Left lobe of liver (tissue), 1 donor: ENCODE results near the gene ADH6.

- PRO-cap, result unidirectional peak, minus-strand start at chr4:99123915
These were observed 20.4 kb downstream of the ADH4 start for GRCh38 chr4:99123686-99124199.

DNA sequence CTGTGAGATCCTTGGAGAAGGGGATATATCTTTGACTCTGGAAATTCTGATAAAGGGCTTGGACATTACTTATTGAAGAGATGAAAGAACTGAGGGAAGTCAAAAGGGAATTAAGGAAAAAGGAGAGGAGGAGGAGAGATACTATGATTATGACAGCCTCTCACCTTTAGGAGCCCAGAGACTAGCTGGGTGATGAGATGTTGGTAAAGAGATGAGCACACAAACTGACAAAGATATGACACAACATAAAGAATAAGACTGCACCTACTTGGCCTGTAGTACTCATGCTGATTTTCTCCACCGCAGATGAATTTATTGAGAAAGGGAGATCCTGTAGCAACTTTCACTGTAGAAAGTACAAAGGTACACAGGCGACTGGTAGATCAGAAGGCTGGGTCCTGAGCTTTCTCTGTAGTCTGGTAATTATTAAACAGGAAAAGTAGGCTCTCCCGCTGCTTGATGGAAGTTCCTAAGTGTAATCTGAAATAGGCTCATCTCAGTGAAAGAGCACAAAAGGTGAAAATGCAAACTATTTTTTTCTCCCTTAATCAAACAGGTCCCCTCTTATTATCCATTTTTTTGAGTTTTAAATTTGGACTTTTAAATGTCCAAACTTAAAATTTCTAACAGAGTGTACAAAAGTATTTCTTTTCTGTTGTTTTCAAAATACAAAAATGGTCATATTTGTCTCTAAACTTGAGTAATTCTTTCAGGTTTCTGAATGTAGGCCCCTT, at the start of gene ADH6:
Gene ADH6 (minus strand): TSS at position 380 of the 734 bp plus-strand sequence.
- PRO-cap, result bidirectional peak, plus-strand start at position 499 of the sequence, minus-strand start at position 377 of the sequence

- PRO-cap, result no peak
These were observed 10.5 kb downstream of the ADH1B start for GRCh38 chr4:99310570-99311232.

DNA sequence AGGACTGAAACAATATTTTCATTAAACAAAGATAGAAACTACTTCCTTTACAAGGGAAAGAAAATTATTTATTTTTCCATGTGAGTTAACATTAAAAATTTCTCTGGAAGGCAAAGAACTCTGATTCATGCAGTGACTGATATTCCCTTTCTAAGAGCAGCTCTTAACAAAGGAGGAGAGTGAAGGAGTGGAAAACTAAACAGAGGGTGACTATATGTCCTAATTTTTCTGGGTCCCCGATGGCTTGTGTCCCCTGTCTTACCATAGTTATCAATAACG, 40.1 kb downstream of the ADH7 start:
- PRO-cap, result no peak

DNA sequence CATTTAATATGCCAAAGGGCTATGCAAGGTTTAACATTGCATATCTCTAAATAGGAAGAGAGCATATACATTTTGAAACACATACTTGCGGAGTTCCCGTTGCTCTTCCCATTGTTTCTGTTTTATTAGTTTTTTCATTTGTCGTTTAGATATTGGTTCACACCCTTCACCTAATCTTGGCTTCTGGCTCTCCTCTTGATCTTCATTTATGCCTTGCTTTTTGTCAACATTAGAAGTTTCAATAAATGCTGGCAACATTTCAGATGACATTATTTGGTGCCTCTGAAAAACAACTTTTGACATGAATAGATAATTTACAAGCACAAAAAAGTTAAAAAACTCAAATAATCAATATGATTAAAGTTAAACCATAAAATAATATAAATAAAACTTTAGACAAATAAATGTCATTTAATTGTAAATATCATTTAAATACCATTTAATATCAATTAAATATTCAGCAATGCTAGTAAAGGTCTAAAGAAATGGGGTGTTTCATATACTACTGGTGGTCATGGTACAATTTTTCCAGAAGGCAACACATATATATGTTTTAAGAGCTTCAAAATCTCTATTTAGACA, 4.7 kb downstream of the TRMT10A start:
- PRO-cap, result no peak

GRCh38 chr4:99574002-99574411, 617 bp upstream of the MTTP start:
- PRO-cap, result bidirectional peak, plus-strand start at chr4:99574203, minus-strand start at chr4:99574150

DNA sequence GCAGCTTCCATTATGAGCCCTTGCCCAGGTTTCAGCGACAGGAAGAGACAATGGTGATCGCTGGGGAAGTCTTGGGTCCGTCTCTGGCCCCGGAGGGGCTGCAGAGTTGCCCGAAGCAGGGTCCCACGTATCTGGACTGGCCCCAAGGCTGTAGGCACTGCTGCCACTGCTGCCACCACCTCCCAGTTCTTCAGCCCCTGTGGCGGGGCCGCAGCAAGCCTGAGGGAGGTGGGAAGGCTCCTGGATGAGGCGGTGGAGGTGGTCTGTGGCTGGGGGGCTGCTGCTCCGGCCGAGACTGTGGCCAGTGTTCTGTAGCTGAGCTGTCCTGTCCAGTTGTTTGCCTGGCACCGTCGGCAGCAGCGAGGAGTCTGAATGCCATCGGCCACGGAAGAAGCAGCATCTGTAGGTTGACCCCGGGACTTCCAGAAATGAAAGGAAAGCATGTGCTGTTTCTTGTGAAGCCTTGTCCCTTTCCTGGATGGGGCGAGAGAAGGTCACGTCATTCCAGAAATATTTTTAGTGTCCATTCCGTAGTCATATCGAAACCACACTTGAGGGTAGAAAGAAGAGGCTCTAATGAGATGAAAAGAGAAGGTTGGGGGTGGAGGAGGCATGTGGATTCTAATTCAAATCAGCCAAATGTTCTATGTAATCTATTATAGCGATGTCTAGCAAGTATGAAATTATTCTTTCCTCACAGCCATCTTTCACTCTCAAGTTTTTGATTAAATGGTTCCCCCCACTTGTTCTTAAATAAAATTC, 3.2 kb downstream of the C4orf54 start:
- PRO-cap, result no peak

DNA sequence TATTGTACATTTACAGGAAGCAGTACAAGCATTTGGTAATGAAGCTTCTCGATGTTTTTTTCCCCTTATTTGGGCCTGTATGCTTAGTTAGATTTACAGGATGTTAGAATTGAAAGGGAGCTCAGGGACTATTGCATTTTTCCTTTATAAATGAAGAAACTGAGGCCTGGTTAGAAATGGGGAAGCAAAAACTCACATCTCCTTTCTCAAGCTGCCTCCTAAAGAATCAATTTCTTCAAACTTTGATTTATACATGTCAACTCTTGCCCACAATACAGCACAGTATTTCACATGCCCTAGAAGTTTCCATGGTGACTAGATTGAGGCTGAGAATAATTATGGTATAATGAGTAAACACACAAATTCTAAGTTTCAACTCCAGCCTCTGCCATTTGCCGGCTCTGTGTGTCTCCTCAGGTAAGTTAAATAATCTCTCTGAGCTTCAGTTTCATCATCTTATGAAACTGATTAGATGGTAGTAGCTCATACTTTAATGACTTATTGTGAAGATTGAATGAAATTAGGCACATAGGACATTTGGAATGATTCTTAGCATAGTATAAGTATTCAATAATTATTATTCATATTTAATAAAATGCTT, 29.4 kb downstream of the DAPP1 start:
- PRO-cap, result no peak

DNA sequence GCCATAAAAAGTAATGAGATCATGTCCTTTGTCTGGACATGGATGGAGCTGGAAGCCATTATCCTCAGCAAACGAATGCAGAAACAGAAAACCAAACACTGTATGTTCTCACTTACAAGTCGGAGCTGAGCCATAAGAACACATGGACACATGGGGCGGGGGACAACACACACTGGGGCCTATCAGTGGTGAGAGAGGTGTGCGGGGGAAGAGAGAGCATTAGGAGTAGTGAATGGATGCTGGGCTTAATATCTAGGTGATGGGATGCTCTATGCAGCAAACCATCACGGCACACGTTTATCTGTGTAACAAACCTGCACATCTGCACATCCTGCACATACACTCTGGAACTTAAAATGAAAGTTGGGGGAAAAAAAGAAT, 81.2 kb downstream of the EMCN start:
- PRO-cap, result no peak

- PRO-cap, result no peak
These were observed 146.7 kb downstream of the PPP3CA start for GRCh38 chr4:101200479-101201144.

GRCh38 chr4:101279412-101279914, 67.9 kb downstream of the PPP3CA start:
- PRO-cap, result no peak

- PRO-cap, result no peak
These were observed 63.7 kb downstream of the PPP3CA start for GRCh38 chr4:101283398-101284164.

DNA sequence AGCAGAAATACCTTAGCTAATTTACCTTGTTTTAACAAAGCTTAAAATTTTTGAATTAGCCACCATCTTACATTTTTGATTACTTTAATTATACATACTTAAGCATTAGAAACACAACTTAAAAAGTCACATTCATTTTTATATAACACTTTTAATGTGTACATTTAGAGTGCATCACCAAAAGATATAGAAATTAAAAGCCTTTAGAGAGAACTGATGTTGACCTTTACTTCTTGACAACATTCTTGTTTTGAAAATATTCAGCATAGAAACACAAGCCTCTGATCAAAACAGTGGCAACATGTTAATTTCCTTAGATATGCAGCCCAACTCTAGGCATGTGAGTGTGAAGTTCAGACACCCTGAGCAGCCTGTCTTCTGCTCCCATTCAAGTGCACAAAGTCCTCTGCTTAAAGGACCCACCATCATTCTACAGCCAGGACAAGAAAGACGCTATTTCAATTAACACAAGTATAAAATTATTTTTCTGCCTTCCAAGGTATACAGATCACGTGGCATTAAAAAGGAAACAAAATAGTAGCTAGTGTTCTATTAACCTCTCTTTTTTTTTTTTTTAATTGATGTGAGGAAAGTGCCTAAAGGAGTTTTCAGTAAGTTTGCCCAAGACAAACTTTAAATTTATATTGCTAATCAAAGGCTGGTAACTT, 60.0 kb downstream of the PPP3CA start:
- PRO-cap, result no peak

DNA sequence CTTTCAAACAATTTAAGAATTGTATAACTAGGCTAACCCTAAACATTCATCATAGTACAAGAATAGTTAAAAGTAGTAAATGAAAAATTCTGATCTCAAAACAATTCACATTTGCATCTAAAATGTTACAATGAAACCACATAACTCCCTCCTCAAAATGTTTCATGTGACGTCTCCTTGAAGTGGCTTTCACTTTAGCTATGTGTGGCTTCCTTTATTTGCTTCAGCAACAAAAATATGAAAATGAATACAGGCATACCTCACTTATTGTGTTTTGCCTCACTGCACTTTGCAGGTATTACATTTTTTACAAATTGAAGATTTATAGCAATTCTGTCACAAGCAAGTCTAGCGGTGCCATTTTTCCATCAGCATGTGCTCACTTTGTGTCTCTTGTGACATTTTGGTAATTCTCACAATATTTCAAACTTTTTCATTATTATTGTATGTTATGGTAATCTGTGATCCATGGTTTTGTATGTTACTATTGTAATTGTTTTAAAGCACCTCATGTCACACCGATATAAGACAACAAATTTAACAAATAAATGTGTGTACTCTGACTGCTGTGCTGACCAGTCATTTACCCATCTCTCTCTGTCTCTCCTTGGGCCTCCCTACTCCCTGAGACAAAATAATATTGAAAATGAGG, 18.9 kb downstream of the PPP3CA start:
- PRO-cap, result no peak

DNA sequence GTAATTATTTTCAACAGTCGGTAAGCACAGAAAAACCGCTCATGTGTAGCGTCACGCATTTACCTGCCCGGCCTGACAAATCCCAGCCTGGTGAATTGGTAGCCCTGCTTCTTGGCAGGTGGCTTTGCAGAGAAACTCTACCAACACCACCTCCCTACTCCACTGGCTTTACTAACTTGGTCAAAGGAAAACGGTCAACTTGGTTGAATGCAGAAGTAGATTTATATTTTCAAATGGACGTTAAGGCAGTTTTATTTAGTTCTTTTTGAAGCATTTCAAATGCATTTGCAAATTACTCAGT, 732 bp downstream of the BANK1 start:
- PRO-cap, result no peak

GRCh38 chr4:102343662-102344119, 1.6 kb downstream of the SLC39A8 start:
- PRO-cap, result no peak

- PRO-cap, result no peak
These were observed 55.5 kb downstream of the NFKB1 start for GRCh38 chr4:102556528-102557290.

- PRO-cap, result no peak
These were observed 57.6 kb downstream of the NFKB1 start for GRCh38 chr4:102558378-102559604.

DNA sequence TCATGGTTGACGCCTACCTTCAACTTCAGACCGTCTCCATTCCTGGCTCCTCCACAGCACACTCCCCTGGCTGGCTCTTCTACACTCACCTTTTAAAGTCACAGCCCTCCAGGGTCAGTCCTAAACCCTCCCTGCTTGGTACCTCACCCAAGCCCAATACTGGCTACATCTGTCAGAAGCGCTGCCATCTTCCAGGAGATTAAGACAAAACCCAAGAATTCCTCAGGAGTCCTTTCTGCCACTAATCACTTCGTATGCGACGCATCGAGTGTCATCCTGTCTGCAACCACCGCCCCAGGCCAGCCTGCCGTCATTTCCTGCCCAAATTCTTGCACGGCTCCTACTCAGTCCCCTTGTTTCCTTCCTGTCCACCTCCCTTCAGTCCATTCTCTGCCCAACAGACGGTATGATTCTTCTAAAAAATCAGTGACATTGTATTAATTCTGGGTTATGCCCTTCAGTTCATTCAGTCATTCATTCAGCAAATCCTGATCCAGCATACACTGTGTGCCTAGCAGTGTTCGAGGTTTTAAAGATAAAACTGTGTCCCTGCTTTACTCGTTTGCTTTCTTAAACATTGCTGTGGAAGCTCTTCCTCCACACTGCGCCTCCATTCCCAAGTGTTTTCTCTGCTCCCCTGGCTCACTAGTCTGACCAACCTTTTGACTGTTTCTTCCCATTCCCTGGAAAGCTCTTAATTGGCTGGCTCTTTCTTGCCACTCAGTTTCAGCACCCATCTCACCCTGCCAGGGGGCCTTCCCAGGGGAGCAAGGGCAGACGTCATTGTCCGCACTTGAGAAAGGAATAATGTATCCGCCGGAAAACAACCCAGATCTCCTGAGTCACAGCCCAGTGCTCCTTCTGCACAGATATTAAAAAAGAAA, 113.8 kb downstream of the NFKB1 start:
- PRO-cap, result unidirectional peak, minus-strand start at position 270 of the sequence

DNA sequence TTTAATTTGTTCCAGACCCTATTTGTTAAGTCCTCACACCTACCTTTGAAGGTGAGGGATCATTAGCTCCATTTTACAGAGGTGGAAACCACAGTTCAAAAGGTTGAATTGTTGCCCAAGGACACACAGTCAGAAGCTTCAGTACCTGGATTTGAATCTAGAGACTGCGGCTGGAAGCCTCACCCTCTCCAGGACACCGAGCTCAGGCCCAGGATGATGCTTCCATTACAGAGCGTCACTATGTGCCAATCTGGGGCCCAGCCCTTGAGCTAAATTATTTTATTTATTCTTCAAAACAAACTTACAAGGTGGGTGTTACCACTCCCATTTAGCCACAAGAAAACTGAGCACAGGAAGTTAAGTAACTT, 129.3 kb downstream of the NFKB1 start:
- PRO-cap, result no peak